Body of pancreas (tissue), 2 donors: ENCODE results near the gene NPS.

- PRO-cap: no peak
- RAMPAGE, long total RNA, 2 experiments: no peak in any of the 2 experiments
These were observed 39.0 kb downstream of the DOCK1 start for GRCh38 chr10:126944090-126944727.

DNA sequence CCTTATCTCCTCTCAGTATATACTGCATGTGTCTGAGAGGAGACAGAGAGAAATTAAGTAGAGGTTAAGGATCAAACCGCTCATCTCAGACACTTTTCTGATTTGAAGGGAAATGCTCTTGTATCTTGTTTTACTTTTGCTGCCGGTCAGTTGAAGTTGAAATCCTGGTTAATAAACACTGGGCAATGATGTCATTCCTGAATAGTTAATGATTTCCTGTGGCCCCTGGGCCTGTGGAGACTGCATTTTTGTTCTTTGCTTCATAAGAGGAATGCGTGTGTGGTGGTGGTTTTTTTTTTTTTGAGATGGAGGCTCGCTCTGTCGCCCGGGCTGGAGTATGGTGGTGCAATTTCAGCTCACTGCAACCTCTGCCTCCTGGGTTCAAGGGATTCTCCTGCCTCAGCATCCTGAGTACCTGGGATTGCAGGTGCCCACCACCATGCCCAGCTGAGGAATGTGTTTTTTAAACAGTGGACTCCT, 67.8 kb downstream of the DOCK1 start:
- PRO-cap: no peak
- RAMPAGE, long total RNA, 2 experiments: no peak in any of the 2 experiments

- PRO-cap: no peak
- RAMPAGE, long total RNA, 2 experiments: no peak in any of the 2 experiments
These were observed 86.8 kb downstream of the INSYN2A start for GRCh38 chr10:127109613-127109950.

DNA sequence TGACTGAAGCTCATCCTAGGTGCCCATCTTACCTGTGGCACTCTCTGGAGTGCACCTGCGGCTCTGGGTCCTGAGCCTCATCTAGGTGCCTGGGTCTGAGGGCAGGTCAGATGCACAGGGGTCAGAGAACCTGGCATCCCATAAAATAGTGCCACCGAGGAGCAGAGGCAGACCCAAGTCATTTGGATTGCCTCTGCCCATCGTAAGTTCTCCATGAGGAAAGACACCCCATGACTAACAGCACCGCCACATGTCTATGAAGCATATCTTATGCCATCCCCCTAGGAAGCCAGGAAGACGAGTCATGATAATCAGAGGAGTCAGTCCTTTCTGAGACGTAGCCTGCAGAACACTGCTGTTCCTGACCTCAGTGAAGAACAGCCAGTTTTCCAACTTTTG, 51.3 kb downstream of the INSYN2A start:
- PRO-cap: no peak
- RAMPAGE, long total RNA, 2 experiments: no peak in any of the 2 experiments

- PRO-cap: no peak
- RAMPAGE, long total RNA, 2 experiments: no peak in any of the 2 experiments
These were observed at the start of gene NPS for GRCh38 chr10:127549139-127549391. Gene NPS (plus strand): TSS chr10:127549309.

- PRO-cap: no peak
- RAMPAGE, long total RNA, 2 experiments: no peak in any of the 2 experiments
These were observed 12.2 kb downstream of the CLRN3 start for GRCh38 chr10:127880345-127881213.

DNA sequence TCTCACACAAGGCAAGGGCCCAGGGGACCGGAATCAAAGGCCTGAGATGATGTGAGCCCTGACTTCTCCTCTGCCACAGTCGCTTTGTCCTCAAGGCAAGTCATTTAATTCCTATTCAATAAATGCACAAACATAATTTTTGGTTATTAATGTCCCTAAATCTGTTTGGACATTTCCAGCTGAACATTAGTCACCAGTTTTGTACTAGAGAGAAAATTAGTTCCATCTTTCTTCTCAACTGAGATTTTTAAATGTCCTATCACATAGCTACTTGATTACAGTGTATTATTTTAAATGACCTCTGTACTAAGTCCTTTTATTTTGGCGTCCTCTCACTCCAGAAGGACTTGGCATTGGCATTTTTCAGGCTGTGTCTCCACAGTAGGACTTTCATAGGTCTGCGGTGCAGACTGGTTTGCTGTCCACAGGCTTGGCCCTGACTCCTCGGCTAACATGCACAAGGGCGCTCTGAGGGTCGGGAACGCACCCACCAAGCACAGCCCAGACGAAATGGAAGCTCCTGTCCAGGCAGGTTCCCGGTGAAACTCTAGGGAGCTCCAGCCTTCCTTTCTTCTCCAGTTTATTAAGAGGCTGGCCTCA, 6.4 kb downstream of the PTPRE start:
- PRO-cap: no peak
- RAMPAGE, long total RNA, 2 experiments: no peak in any of the 2 experiments

- PRO-cap: no peak
- RAMPAGE, long total RNA, 2 experiments: no peak in any of the 2 experiments
These were observed 28.3 kb downstream of the PTPRE start for GRCh38 chr10:127935068-127935694.

DNA sequence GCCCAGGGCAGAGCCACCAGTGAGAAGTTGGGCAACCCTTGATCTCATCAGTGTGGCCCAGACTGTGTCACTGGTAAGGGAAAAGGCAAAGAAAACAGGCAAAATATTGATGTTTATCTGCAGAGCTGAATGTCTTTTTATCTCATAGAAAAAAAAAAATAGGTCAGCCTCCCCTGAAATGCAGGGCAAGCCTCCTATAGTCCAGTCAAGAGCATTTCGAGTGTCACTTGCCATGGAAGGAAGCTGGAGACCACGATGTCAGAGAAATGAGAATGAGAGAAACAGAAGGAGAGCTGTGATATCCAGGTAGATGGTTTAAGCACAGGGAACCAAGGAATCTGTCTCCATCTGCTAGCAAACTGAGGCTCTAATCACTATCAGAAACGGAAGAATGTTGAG, 35.0 kb downstream of the PTPRE start:
- PRO-cap: no peak
- RAMPAGE, long total RNA, 2 experiments: no peak in any of the 2 experiments

DNA sequence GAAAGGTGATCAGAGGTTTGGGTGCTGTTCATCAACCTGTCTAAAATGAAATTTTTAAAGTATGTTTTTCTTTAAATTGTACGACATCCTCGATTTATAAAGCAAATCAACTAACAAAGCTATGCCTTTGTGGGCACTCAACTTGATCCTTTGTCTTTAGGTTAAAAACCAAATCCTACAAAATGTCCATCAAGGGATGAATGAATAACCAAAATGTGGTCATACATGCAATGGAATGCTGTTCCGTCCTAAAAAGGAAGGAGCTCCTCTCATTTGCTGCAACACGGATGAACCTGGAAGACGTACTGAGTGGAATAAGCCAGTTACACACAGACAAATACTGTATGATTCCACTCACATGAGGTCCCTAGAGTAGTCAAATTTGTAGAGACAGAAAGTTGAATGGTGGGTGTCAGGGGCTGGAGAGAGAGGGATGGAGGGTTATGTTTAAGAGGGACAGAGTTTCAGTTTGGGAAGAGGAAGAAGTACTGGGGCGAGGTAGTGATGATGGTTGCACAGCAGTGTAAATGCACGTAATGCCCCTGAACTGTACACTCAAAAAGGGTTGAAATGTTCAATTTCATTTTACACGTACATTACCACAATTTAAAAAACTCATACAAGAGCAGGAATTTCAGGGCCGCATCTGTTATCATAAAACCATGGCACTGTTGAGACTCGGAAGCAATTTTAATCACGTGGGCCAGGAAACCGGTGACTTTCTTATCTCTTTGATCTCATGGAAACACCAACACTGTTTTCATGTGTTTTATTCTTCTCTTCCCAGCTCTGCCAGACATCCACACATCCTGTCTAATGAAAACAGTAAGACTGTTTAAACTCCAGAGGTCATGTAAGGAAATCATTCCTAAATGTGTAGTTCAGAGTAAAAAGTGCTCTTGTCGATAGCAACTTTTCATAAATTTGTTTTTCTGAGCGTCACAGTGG, 35.7 kb downstream of the PTPRE start:
- PRO-cap: no peak
- RAMPAGE, long total RNA, 2 experiments: no peak in any of the 2 experiments

- PRO-cap: no peak
- RAMPAGE, long total RNA, 2 experiments: no peak in any of the 2 experiments
These were observed 45.0 kb downstream of the MKI67 start for GRCh38 chr10:128081247-128081561.

- PRO-cap: no peak
- RAMPAGE, long total RNA, 2 experiments: no peak in any of the 2 experiments
These were observed 41.7 kb downstream of the MKI67 start for GRCh38 chr10:128084231-128085198.

- PRO-cap: no peak
- RAMPAGE, long total RNA, 2 experiments: no peak in any of the 2 experiments
These were observed 27.3 kb downstream of the MKI67 start for GRCh38 chr10:128098867-128099329.

- PRO-cap: no peak
- RAMPAGE, long total RNA, 2 experiments: no peak in any of the 2 experiments
These were observed 14.3 kb downstream of the MKI67 start for GRCh38 chr10:128111823-128112457.

DNA sequence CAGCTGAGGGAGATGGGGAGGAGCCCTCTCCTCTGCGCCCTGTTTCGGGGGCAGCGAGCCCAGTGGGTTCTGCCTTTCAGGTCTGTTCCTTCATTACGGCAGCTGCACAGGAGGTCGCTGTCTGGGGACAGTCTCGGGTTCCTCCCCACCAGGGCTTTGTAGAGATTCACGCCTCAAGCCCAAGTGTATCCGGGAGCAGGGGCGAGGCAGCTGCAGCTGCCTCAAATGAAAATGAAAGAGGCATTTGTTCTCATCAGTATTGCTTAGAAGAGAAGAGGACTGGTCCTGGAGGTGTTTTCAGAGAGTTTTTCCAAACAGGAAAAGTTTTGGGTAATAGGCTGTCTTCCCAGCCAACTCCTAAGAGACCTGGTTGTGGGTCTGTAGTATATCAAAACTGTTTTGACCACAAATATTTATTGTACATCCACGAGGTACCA, 61.3 kb upstream of the MKI67 start:
- PRO-cap: no peak
- RAMPAGE, long total RNA, 2 experiments: no peak in any of the 2 experiments

- PRO-cap: no peak
- RAMPAGE, long total RNA, 2 experiments: no peak in any of the 2 experiments
These were observed 583.1 kb upstream of the MGMT start for GRCh38 chr10:128883969-128884243.

GRCh38 chr10:129470523-129470899, 3.5 kb downstream of the MGMT start:
- PRO-cap: no peak
- RAMPAGE, long total RNA, 2 experiments: no peak in any of the 2 experiments

DNA sequence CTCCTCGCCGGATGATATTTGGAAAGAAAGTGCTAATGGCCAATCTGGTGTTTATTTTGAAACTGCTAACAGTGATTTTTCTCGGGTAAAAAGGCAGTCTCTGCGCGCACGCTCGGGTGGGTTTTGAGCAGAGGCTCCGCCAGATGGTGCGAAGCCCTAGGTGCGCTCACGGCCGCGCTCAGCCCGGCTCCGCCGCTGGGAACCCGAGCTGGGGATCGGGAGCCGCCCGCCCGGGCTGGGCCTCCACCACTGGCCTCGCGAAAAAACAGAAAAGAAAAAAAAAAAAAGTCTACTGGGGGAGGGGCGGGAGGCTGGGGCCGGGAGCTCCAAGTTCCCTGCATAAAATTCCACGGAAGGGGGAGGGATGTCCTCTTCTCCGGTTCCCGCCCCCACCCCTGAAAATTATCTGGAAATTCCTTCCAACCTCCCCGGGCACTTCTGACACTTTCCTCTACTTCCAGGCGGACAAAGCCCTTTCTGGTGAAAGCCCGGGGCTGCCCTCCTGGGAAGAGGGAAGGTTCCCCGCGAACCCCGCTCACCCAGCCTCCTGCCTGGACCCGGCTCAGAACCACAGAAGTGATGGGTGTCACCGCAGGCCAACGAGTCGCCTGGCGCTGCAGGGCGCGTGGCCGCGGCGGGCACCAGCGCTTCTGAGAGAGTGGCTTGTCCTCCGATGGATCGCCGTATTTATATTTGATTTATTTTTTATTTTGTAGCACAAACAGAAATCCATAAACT, 4.1 kb downstream of the EBF3 start:
- PRO-cap: no peak
- RAMPAGE, long total RNA, 2 experiments: no peak in any of the 2 experiments

- PRO-cap: no peak
- RAMPAGE, long total RNA, 2 experiments: no peak in any of the 2 experiments
These were observed 945 bp downstream of the C10orf143 start for GRCh38 chr10:130109624-130110146.

GRCh38 chr10:130137687-130138560, 1.7 kb downstream of the GLRX3 start:
- PRO-cap: no peak
- RAMPAGE, long total RNA, 2 experiments: no peak in any of the 2 experiments